Pericardium (tissue), 1 donor: ENCODE data around the gene NPY5R.

- RRBS: no CpG with 5 or more reads among the region's 2 CpGs
Observed at GRCh38 chr4:159112160-159112878, 9.4 kb downstream of the RAPGEF2 start.

DNA sequence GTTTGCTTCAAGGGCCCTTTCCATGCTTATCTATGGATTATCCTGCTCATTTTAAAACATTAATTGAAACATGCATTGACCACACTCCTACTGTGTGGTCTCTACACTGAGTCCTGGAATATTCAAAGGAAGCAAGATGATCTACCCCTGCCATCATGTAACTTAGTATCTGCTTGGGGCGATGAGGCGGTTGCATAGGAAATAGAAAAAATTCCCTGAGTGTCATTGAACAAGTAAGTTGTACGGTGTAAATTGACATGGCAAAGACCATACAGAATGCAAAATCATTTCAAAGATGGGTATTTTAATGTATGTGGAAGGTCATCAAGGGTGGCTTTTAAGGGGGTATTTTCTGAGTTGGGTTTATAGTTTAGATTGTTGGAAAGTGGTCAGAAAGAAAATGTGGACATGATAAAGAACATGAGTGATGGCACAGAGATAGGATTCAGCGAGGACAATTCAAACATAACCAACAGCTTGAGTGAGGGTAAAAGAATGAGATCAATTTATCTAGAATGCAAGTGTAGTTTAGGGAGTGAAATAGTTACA lies 113.3 kb downstream of the RAPGEF2 start:
- RRBS: no CpG with 5 or more reads among the region's 4 CpGs

- RRBS: no CpG with 5 or more reads among the region's 5 CpGs
Observed at GRCh38 chr4:159268110-159268632, 165.3 kb downstream of the RAPGEF2 start.

DNA sequence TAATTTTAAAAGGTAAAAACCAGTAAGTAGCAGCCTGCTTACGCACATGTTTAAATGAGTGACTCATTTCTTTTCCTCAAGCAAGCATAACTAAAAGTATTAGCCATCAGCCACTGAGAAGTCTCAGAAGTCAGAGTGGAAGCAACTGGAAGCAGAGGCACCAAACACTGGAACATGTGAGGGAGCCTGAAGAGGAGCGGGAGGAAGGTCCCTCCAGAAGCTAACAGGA lies 257.7 kb downstream of the RAPGEF2 start:
- RRBS: no CpG with 5 or more reads among the region's 2 CpGs

- RRBS: 3% methylated on average over 13 of the region's 59 CpGs
Observed at GRCh38 chr4:163331739-163332387, 533 bp downstream of the NPY1R start.

GRCh38 chr4:163343469-163343814 lies 250 bp upstream of the NPY5R start:
- RRBS: 4% methylated on average over 14 of the region's 17 CpGs

GRCh38 chr4:163343815-163344823 lies at the start of gene NPY5R:
TSS of gene NPY5R (plus strand) at chr4:163343892.
- RRBS: 4% methylated on average over 43 of the region's 88 CpGs

DNA sequence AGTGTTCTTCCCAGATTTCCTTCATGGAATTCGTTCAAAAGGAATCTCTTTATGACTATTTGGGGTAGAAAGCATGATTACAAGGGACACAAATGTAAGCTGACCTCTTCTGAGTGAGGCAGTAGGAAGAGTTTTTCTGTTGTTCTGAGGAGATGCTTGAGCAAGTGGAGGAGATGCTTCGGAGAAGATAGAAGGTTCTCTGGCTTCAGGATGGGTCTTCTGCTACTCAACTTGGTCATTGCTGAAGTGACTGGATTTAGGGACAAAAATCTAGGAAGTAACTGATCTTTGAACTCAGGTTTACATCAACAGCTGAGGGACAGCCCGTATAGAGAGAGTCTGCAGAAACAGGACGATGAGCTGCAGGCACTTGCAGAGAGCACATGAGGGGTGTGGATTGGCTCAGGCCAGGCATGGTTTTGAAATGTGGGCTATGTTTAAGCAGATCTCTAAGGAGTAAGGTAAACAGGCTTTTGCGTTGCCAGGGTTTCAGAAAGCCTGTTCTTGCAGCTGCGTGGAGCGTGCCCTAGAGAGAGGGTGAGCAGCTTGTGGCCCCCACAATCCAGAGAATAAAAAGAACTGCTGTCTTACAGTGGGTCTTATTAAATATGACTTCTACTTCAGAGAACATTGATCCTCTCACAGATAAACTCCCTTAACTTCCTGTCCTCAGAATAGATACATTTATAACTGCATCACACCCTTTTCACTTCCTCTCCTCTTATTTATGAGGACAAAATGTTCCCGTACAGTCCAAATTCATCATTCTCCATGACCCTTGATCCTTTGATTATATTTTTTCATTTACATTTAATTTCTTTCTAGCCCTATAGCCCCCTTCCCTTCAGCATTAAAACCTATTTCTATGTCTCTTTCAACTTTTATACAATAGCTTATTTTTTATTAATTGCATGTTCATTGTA lies 64.0 kb downstream of the TMA16 start:
- RRBS: no CpG with 5 or more reads among the region's 8 CpGs

- RRBS: 0% methylated on average over 2 of the region's 8 CpGs
Observed at GRCh38 chr4:163662653-163663327, 168.3 kb downstream of the TMA16 start.

GRCh38 chr4:164136003-164136584 lies 247.7 kb downstream of the MARCHF1 start:
- RRBS: no CpG with 5 or more reads among the region's 3 CpGs

GRCh38 chr4:165215137-165215650 lies 7.8 kb downstream of the KLHL2 start:
- RRBS: no CpG with 5 or more reads among the region's 2 CpGs

DNA sequence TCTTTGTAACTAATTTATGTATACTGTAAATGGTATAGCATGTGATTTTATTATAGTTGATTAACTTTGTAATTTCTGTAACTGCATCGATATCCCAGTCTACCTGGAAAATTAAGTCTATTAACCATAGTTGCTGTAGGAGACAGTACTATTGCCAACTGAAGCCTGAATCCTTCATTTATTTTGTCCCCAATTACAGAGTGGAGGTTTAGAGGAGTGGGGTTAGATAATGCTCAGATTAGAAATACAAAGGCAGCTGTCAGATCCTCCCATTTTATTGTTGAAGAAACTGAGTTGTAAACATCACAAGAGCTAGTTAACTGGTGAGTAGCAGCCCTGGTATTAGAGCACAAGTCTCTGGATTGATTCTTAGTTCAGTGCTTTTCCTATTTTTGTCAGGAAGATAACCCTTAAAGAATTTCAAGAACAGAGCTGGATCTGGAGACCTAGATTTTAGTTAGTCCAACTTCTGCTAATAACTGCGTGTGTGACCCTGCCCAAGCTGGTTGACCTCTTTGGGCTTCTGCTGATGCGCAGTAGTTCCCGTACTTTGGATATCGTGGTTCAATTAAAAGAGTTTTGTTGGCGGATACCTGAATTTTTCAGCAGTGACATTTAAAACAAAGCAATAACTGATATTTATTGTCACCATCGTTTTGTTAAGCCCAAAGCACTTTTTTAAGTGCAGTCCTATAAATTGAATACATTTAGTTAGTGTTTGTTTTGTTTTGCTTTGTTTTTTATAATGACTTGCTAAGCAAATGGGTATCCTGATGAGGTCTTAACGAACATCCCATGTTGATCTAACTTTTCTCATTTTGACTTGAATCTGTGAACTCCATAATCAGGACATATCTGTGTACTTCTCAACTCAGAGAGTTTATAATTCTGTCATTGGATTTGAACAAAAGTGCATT lies 9.2 kb downstream of the MSMO1 start:
- RRBS: no CpG with 5 or more reads among the region's 8 CpGs

DNA sequence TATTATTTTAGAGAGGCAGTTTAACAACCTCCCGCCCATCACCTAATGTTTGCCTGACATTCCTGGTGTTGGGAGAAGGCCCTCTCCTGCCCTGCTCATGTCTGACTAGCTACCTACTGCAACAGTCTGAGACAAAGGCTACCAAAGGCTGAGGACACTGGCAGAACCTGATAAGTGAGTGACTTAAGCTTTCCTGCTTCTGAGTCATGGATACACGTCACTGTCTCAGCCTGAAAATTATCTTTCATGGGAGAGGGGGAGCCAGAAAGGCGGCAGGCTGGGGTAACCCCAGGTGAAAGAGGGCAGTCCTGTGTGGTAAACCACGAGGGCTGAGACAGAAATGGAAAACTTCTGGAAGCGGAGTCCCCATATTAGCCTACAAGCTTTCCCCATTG lies 97.8 kb downstream of the CPE start:
- RRBS: no CpG with 5 or more reads among the region's 5 CpGs

GRCh38 chr4:168257904-168258194 lies 60.7 kb downstream of the DDX60 start:
- RRBS: no CpG with 5 or more reads among the region's 4 CpGs

GRCh38 chr4:168269742-168270427 lies 48.7 kb downstream of the DDX60 start:
- RRBS: no CpG with 5 or more reads among the region's 3 CpGs

DNA sequence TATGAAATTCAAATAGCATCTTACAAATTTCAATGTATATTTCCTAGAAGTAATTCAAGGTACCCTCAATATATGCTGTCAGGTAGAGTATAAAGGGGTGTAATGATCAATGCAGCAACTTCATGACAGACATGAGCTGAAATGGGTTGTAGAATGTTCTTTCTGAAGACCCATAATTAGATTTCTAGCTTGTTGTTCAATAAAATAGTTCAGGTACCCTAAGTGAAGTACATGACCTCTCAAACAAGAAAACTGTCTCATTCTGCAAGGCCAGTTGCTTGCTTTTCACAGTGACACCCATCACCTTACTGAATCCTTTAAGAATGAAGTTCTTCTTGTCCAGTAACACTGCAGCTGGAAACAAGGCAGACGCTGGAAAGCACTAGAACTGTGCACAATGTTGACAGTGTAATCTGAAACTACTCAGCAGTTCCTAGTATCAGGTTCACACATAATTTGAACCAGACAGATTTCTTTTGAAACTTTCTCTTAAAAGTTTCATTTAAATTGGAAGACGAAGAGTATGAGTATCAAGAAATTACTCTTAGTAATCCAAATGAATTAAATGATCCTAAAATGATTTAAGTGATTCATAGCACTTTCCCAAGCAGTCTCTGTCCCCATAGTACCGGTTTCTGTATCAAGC lies 63.3 kb downstream of the PALLD start:
- RRBS: no CpG with 5 or more reads among the region's 3 CpGs

GRCh38 chr4:168632204-168632490 lies 135.3 kb downstream of the PALLD start:
- RRBS: no CpG with 5 or more reads among the region's 4 CpGs

DNA sequence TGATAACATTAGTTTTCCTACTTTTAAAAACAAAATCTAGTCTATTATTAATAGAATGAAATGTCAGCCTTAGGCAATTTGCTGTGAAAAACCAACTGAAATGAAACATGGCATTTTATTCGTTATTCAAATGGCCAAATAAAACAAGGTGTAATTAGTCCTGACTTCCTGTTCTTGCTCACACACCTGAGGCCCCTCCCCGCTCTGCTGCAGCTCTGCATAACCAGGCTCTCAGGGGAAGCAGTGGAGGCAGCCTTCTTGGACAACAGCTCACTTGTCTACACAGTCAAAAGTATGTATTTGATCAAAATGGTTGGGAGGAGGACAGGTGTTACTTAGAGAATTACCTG lies 157.6 kb downstream of the PALLD start:
- RRBS: no CpG with 5 or more reads among the region's 2 CpGs

- RRBS: no CpG with 5 or more reads among the region's 11 CpGs
Observed at GRCh38 chr4:168784839-168785602, 225.0 kb downstream of the CBR4 start.

- RRBS: no CpG with 5 or more reads among the region's 10 CpGs
Observed at GRCh38 chr4:168815234-168815995, 194.6 kb downstream of the CBR4 start.